Parietal lobe (tissue), 2 donors: Measurements from ENCODE around the gene IL10RB.

GRCh38 chr21:32599342-32599940 is 12.7 kb downstream of the CFAP298 start:
- RAMPAGE, long total RNA = no peak

GRCh38 chr21:32772424-32772945 is 930 bp upstream of the PAXBP1 start:
- RAMPAGE, long total RNA = no peak

GRCh38 chr21:32917827-32918179 is 104.3 kb upstream of the C21orf62 start:
- RAMPAGE, long total RNA = no peak

DNA sequence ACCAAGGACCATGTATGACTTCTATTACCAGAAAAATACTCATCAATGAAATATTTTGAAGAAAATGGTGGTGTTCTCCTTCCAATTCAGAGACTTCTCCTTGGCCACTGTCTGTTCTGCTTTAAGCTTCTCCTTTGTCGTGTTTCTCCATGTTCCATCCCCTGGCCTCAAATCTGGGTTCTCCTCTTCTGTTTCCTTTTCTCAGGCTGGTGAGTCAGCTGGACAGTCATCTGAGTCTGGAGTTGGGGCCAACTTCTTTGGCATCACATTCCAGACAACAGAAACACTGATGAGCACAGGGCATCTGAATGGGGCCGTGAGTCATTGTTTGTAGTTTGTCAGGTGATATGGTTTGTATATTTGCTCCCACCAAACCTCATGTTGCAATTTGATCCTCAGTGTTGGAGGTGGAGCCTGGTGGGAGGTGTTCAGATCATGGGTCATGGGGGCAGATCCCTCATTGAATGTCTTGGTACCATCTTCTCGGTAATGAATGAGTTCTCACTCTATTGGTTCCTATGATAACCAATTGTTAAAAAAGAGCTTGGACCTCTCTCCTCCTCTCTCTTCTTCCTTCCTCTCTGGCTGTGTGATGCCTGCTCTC is 14.3 kb upstream of the OLIG2 start:
- RAMPAGE, long total RNA = no peak

GRCh38 chr21:33109284-33110219 is 39.6 kb downstream of the OLIG1 start:
- RAMPAGE, long total RNA = no peak

DNA sequence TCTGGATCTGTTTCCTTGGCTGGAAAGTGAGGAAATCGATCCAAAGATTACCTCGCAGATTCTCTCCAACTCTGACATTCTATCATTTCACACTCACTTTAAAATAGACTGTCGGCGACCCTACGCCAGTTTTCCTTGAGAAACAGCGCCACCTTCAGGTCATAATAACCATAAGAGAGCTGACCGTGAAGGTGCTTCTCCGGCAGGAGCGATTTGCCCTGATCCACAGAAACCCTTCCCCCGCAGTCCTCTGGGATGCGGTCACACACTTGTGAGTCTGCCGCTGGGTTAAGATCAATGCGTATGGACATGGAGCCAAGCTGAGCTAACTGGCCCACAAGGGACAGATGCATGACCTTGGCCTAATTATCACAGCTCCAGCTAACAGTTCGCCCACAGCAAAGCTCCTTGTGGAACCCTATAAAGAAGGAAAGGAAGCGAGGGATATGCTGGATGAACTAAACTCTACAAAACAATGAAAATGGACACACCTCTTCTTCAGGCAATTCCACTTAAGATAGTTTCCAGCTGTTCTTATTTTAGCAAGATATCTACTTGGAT is 32.8 kb upstream of the IFNAR2 start:
- RAMPAGE, long total RNA = no peak

GRCh38 chr21:33265601-33266516 is at the start of gene IL10RB:
IL10RB (plus strand) TSS chr21:33266367.
- RAMPAGE, long total RNA = no peak

DNA sequence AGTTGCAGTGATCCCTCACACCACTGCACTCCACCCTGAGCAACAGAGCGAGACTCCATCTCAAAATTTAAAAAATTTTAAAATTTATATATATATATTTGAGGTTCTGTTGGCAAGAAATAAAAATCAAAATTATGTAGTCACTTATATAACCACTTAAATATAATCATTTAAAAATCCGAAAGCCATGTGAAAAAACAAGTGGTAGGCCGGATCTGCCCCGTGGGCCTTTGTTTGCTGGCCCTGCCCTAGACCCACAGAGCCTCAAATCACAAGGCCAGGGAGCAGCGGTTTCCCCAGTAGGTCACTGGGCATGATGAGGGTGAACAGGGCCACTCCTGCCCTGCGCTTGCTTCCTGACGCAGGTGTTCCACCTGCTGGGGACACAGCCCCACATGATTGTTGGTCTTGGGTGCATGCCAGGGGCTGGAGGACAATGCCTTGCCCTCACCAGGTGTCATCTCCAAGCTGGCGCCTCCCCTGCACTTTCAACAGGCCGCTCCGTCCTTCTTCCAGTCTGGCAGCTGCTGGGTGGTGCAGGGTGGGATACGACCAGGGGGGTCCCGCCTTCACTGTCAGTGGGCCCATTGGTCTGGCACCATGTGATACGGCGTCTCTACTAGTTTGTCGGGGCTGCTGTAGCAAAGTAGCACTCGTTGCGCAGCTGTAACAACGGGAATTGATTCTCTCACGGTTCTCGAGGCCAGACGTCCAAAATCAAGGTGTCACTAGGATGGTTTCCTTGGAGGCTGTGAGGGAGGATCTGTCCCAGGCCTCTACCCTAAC is 24.3 kb downstream of the IL10RB start:
- RAMPAGE, long total RNA = no peak

- RAMPAGE, long total RNA = no peak
These were observed 36.1 kb downstream of the IFNAR1 start for GRCh38 chr21:33360851-33361288.

GRCh38 chr21:33380548-33381089 is 22.6 kb upstream of the IFNGR2 start:
- RAMPAGE, long total RNA = no peak

- RAMPAGE, long total RNA = no peak
These were observed 18.8 kb downstream of the IFNGR2 start for GRCh38 chr21:33421998-33422509.

DNA sequence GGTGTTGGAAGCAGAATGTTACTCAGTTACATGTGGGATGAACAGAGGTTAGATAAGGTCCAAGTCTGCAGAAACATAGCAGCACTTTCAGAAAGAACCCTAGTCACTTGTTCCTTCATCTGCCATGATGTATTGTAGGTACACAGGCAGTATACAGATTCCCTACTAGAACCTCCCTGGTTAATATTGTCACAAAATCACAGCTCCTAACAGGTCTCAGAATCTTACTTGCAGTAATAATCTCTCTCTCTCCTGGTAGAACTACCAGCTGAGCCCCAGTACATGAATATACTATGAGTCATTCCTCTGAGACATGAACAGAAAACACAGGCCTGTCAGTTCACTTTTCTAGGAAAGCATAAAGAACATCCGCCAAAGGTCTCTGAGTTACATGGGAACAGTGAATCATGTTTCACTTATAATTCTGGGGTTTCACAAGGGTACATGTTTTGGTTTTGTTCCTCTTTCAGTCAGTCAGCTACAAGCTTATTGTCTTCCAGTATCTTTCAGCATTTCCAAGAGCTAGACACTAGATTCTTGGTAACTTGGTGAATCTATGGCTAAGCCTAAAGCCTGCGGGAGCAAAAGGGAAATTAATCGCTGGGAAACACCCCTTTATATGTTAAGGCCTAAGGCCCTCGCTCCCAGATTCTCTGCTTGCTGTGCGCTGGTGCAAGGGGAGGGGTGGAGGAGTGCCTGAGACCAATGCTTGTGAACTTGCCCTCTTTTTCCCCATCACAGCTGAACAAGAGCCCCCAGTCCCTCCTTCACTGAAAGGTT is 31.6 kb downstream of the IFNGR2 start:
- RAMPAGE, long total RNA = no peak

- RAMPAGE, long total RNA = no peak
These were observed 712 bp upstream of the TMEM50B start for GRCh38 chr21:33480515-33480856.

- RAMPAGE, long total RNA = no peak
These were observed 15.9 kb downstream of the DONSON start for GRCh38 chr21:33572163-33573430.

GRCh38 chr21:33760411-33761624 is 118.5 kb downstream of the ITSN1 start:
- RAMPAGE, long total RNA = no peak

DNA sequence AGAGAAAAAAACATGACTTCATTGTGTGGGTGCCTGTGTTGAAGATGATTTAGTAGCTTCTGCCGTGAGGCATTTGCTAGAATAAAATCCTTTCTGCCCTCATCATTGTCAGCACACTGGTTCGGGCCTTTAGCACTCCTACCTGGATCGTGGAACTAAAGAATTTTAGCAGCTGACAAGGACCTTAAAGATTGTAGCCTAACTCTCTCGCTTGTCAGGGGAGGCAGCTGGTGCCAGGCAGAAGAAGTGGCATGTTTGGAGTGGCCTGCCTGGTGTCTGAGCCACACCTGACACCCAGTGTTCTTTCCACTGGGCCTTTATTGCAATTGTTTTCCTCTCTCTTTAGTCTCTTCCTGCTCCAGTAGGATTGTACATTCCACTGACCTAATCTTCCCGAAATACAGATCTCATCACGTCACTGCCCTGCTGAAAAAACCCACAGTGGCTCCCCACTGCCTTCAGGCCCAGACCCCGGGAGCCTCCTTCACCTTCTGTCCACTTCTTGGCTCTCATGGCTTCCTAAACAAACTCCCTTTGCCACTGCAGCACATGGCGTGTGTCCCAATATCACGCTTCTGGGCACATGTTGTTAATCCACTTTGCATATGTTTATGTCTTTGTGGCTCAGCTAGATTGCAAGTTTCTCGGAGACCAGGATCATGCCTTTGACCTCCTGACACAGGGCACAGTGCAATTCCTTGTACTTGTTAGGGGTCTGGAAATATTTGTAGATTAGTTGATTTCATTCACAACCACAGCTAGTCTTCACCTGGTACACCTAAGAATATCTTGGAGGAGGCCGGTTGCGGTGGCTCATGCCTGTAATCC is 25.3 kb upstream of the ATP5PO start:
- RAMPAGE, long total RNA = no peak

DNA sequence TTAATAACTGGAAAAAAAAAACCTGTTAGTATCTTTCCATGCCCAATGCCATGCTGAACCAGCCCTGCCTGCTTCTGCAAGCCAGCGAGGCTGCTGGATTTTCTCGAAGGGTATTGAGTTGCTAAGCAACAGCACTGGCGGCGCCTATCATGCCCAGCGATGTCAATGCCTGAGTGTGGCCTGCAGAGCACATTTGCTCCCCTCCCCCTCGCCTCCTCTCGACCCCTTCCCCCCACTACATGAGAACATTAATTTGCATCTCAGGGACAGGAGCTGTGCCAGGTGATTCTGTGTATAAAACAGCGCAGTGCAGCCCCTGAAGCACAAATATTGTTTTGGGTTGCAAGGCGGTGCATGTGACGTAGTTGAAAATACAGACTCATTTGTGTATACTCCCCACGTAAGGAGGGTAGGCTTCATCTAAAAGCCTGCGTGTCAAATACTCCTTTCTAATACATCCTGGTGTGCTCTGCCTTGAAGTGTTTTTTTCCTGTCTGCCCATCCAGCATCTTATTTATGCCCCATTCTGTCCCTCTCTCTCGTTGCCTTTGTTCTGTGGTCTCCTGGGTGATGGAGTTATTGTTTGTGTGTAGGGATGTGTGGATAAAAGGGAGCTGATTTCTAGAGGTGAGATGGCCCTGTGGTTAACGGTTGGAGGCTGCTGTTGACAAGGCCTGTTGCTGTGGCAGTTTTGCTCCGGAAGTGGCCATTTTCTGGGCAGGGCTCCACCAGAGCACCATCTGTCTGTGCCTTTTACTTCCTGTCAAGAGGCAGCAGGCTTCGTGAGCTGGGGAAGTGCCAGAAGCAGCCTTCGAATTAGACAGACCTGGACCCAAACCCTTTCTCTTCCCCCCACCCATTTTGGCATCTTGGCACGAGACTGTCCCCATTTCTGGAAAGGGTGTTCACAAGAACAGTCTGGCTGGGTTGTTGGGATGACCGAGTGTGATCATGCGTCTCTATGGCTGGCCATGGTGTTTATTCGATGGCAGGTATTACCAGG is 32.9 kb upstream of the ATP5PO start:
- RAMPAGE, long total RNA = no peak

DNA sequence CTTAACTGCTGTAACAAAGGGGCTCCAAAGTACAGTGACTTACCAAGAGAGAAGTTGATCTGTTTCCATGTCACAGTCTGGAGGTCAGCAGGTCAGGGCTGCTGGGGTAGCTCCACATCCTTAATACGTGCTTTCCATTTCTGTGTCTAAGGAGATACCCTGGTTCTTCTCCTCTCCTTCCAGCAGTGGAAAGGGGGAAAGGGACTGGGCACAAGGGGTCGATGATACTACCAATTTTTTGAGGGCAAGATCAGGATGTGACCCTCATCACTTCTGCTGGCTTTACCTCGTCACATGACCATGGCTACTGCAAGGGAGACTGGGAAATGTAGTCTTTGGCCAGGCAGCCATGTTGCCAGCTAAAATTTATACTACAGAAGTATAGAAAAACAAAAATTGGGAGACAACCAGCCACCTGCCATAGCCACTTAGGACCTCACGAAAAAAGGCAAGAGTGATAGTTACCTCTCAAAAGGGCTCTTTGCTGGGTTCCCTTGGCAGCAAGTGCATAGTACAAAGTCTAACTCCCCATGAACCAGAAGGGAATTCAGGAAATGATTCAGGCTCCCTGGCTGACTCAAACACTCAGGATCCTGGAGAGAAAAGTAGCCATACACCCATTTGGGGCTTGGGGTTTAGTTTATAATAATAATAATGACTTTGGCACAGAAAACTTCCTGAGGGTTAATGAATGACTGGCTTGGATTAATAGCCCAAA is 52.7 kb upstream of the ATP5PO start:
- RAMPAGE, long total RNA = no peak

DNA sequence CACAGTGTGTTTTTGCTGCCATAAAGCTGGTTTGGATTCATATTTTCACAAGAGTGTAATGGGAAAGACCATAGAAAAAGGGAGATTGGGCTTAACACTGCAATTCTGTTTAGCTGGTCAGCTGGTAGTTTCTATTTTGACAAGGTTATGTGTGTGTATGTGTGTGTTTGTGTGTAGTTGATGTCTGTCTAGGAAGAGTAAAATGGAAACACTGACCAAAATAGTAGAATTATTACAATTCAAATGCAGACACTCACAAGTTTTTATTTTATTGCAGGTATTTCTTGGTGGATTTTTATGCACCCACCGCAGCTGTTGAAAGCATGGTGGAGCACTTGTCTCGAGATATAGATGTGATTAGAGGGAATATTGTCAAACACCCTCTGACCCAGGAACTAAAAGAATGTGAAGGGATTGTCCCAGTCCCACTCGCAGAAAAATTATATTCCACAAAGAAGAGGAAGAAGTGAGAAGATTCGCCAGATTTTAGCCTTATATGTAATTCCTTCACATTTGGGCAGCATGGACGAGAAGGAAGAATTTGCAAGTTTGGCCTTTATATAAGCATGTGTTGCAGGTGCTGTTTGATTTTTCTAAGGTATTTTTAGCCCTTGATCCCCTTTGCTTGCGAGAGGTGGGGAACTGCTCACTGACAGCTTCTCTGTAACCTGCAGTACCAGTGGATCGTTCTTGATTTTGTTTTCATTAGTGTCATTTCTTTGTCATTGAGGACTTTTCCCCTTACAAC is 68.9 kb downstream of the MRPS6 start:
- RAMPAGE, long total RNA = no peak

DNA sequence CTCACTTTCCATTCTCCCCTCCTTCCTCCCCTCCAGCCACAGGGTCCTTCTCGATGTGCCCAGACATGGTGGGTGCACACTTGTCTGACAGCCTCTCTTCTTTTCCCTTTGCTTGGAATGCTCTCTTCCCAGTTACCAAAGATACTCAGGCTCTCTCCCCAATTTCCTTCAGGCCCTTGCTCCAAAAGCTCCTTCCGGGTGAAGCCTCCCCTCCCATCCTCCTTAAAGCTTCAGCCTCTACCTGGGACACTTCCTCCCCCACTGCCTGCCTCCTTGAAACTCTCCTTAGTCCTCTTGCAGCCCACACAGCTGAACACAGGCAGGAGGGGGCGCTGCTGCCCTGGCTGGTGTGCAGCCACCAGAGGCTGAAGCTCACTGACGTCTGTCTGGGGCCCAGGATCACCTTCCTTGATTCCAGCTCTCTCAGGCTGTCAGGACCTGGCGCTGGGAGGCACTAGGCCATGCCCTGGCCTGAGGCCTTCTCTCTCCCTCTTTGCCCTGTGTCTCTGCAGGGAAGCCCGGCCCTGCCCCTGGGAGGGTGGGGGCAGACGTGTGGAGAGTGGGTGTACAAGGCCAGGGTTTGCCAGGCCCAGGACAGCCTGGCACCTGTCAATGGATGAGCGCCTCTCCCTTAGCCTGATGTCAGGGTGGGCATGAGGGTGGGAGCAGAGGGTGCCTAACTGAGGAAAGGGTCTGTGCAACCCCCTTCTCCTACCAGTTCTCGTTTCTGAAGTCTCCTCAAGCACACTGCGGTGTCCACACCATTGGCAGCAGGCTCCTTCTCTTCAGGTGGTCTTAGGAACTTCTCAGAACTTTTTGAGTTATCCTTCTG is 1.4 kb downstream of the KCNE1 start:
- RAMPAGE, long total RNA = no peak